Measurements from ENCODE around the gene IFIT3.

GRCh38 chr10:89283260-89284000, 18.4 kb upstream of the IFIT2 start:
- RRBS = no CpG with 5 or more reads among the region's 6 CpGs

GRCh38 chr10:89327540-89328647, at the start of gene IFIT3:
Gene IFIT3, plus strand, starts transcription at chr10:89327997.
- RRBS = no CpG with 5 or more reads among the region's 9 CpGs

- RRBS = no CpG with 5 or more reads among the region's 3 CpGs
Observed at GRCh38 chr10:89374009-89374891, 3.6 kb upstream of the IFIT1B start.

- RRBS = no CpG with 5 or more reads among the region's 6 CpGs
Observed at GRCh38 chr10:89668941-89669377, 23.9 kb upstream of the PANK1 start.

GRCh38 chr10:89738225-89738623, 36.8 kb downstream of the KIF20B start:
- RRBS = no CpG with 5 or more reads among the region's 1 CpG

- RRBS = no CpG with 5 or more reads among the region's 4 CpGs
Observed at GRCh38 chr10:91164272-91164381, 56.3 kb upstream of the PCGF5 start.

DNA sequence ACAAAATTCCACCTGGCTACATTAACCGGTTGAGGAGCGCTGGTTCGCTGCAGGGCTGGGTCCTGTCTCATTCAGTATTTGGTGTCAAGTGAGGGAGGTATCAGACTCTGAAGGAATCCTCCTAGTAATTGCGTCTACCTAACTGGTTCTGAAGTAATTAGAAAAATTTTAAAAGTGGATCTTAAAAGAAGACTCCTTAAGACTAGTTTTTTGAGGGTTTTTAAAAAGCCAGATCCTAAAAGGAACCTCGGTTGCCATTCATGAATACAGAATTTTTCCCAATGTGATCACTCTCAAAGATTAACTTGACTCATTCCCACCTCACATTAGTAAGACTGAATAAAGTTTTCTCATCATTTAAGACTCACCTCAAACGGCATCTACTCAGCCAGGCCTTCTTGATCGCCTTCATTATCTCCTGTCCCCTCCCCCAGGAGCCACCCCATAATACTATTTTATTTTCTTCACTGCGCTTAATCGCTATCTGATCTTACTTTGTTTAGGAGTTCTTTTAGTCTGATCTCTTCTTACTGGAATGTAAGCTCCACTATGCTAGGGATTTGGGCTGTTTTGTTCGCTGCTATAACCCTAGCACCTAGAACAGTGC, 56.0 kb upstream of the PCGF5 start:
- RRBS = no CpG with 5 or more reads among the region's 10 CpGs

- RRBS = no CpG with 5 or more reads among the region's 3 CpGs
Observed at GRCh38 chr10:91349186-91349965, 60.8 kb upstream of the HECTD2 start.

DNA sequence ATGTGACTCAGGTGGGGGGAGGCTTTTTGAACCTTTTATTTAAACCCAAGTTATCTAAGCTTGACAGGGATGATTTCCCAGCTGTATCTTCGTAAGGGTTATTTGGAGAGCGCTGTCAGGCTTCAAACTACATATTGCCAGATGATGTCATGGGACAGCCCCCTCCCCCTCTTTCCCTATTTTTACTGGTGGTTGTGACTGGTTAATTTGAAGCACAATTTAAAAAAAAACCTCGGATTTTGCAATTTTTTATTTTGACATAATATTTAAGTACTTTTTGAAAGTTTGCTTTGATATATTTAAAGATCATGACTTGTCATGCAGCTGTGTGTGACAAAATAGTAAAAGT, 965 bp downstream of the HECTD2 start:
- RRBS = no CpG with 5 or more reads among the region's 3 CpGs

DNA sequence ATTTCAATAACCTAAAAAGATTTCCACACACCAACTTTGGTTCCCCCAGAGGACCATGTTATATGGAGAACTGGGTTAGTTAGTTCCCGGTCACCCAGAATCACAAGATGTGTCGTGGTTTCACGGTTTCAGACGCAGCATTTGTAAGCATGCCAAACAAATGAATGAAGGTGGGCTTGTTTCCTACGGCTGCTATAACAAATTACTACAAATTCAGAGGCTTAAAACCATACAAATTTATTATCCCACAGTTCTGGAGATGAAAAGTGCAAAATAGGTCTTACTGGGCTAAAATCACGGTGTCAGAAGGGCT, 106.2 kb downstream of the PPP1R3C start:
- RRBS = no CpG with 5 or more reads among the region's 6 CpGs

DNA sequence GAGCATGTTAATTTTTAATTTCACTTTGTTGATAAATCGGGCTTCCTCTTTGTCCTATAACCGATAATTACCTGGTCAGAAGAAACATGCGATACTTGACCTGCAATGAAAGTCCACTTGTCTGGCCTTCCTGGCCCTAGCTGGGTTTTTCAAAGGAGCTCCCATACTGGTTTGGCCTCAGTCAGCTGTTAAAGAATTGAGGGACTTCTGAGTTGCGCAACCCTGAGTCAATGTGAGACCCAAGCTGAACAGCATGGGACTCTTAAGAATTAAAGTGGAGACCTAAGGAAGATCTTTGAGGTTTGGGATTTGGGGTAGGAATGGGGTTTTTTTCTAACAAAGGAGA, 76.0 kb downstream of the PPP1R3C start:
- RRBS = no CpG with 5 or more reads among the region's 4 CpGs

DNA sequence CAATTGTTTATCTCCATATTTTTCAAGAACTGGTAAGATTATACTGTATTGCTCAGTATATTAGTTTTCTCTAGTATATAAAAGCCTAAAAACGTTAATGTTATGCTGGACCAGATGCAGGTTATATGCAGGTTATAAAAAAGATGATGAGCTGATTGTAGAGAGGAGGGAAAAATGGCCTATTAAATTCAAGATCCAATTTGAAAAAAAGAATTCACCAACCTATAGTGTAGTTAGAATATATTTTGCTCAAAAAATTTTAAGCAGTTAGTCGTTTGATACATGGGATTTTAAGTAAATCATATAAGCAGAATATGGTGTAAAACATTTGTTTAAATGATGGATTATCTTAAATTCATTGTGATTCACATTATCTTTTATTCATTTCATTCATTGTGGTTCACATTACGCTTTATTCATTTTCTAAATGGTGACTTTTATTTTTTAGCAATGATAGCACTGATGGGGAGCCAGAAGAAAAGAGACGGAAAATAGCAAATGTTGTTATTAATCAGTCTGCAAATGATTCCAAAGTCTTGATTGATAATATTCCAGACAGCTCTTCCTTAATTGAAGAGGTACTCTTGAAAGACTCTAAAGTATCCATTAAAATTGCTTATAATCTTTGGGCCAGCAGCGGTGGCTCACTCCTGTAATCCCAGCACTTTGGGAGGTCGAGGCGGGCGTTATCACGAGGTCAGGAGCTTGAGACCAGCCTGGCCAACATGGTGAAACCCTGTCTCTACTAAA, 32.7 kb downstream of the BTAF1 start:
- RRBS = no CpG with 5 or more reads among the region's 9 CpGs

GRCh38 chr10:92291965-92292459, 1.0 kb downstream of the MARCHF5 start:
- RRBS = no CpG with 5 or more reads among the region's 17 CpGs

DNA sequence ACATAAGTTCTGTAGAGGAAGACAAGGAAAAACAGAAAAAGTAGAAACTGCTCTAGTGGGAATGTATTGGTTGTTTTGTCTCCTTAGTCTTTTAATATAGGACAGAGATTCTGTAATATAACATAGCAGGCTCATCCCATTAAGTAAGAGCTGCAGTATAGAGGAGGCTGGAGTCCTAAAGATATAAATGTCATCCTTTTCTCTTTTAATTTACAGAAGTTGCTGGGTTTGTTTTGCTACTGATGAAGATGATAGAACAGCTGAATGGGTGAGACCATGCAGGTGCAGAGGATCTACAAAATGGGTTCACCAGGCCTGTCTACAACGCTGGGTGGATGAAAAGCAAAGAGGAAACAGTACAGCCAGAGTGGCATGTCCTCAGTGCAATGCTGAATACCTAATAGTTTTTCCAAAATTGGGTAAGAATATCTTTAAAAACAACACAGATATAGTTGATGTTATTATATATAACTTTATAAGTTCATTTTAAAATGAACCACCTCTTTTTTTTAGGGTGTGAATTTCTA, 20.0 kb downstream of the MARCHF5 start:
- RRBS = no CpG with 5 or more reads among the region's 1 CpG

- RRBS = no CpG with 5 or more reads among the region's 3 CpGs
Observed at GRCh38 chr10:92430746-92431217, 139.8 kb downstream of the MARCHF5 start.

- RRBS = no CpG with 5 or more reads among the region's 4 CpGs
Observed at GRCh38 chr10:92538217-92538749, 35.6 kb downstream of the IDE start.

DNA sequence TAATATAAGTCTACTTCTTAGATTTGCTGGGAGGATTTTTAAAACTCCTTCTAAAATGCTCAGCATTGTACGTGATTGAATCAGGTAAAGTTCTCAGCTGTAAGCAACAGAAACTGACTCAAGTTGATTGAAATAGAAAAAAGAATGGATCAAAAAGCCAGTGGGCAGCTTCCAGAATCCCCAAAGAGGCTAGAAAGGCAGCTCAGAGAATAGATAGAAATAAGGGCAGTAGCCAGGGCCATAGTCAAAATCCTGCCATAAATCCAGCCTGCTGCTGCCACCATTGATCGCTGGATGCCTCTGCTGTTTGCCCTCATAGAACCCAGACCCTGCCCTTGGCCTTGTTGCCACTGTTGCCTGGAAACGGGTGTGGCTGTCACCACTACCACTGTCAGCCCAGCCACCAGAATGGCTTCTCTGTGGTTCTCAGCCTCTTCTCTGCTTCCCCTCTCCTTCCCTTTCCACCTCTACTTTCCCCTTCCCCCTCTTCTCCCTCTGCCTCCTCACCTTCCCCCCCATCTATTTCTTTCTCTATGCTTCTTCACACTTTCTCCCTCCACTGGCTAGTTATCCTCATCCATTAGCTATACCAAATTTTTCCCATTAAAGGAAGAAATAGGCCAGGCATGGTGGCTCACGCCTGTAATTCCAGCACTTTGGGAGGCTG, 57.8 kb downstream of the HHEX start:
- RRBS = no CpG with 5 or more reads among the region's 4 CpGs

Measured in non-pigmented ciliary epithelial cell (primary cell).